H1 (cell line): ENCODE measurements around the genes RAB4A and CCSAP.

- RRBS: no CpG with 5 or more reads among the region's 56 CpGs
CAGE:
- cytosol, long polyA plus RNA: no peak
- long polyA plus RNA: no peak
- nucleus, long polyA plus RNA: no peak
Observed at GRCh38 chr1:228174273-228174912, 8.8 kb downstream of the IBA57 start.

GRCh38 chr1:228176167-228176985 lies 10.8 kb downstream of the IBA57 start:
- RRBS: no CpG with 5 or more reads among the region's 21 CpGs
CAGE:
- cytosol, long polyA plus RNA: no peak
- long polyA plus RNA: no peak
- nucleus, long polyA plus RNA: no peak

- RRBS: no CpG with 5 or more reads among the region's 3 CpGs
CAGE:
- cytosol, long polyA plus RNA: no peak
- long polyA plus RNA: no peak
- nucleus, long polyA plus RNA: no peak
Observed at GRCh38 chr1:228297721-228298147, 89.9 kb downstream of the OBSCN start.

DNA sequence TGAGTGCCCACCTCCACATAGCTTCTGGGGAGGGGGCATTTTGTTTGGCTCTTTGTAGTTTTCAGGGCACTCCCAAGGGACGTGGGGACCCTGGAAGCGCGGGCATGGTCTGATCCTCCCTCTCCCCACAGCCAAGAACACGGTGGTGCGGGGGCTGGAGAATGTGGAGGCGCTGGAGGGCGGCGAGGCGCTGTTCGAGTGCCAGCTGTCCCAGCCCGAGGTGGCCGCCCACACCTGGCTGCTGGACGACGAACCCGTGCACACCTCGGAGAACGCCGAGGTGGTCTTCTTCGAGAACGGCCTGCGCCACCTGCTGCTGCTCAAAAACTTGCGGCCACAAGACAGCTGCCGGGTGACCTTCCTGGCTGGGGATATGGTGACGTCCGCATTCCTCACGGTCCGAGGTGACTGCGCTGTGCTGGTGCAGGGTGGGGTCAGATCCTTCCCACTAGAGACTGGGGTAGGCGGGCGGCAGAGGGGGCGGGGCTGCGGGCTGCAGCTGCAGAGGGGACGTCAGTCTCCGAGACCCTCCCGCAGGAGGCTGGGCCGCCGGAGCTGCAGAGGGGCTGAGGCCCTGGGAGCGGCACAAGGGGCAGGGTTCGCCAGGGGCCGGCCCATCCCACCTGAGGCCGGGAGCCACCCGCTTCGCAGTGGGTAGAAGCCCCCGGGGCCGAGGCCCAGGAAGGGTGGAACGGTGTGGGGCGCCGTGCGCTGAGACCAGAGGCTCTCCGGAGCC lies 90.8 kb downstream of the TRIM11 start:
- RRBS: 88% methylated on average over 9 of the region's 50 CpGs
CAGE:
- cytosol, long polyA plus RNA: no peak
- long polyA plus RNA: no peak
- nucleus, long polyA plus RNA: no peak

DNA sequence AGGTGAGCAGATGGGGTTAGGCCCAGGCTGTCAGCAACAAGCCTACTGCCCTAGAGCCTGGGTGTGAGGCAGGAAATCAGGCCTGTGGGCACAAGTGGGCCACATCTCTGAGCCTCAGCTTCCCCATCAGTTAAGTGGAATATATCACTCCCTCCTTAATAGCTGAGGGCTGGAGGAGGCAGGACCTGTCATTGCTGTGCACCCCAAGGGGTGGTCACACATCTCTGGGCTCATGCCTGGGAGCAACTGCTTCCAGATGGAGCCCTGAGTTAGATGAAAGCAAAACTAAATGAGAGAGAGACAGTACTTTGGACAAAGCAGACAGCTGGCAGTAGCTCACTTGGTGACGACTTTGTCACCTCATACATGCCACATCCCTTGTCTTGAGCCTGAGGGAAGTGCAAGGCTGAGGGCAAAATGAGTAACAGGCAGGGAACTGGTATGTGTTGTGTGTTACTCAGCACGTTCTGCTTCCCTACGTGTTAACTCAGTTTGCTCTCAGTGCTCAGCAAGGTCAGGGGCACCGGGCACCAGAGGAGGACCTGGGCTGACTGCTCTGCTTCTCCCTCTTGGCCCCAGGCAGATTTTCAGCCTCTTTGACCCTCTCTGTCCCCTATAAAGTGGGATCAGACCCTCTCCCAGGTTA lies 48.3 kb downstream of the TRIM11 start:
- RRBS: no CpG with 5 or more reads among the region's 4 CpGs
CAGE:
- cytosol, long polyA plus RNA: no peak
- long polyA plus RNA: no peak
- nucleus, long polyA plus RNA: no peak

DNA sequence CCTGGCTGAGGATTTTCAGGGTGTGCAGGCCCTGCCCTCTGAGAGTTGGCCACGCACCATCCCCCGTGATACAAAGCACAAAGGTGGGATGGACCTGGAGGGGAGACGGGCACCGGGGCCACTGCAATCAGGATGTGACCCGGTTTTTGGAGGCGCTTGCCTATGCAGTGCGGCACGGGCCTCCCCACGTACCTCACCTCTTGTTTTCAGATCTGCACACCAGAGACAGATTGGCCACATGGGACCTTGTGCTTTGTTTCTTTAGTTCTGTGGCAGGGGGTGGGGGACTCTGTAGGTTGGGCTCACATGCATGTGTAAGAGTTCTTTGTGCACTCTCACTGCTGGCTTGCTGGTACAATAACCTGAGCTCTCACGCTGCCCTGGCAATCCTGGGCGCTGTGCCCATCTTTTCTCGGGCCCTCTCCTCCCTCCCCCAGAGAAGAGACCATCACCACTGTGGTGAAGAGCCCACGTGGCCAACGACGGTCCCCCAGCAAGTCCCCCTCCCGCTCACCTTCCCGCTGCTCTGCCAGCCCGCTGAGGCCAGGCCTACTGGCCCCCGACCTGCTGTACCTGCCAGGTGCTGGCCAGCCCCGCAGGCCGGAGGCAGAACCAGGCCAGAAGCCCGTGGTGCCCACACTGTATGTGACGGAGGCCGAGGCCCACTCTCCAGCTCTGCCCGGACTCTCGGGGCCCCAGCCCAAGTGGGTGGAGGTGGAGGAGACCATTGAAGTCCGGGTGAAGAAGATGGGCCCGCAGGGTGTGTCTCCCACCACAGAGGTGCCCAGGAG lies 47.3 kb downstream of the TRIM11 start:
- RRBS: 91% methylated on average over 8 of the region's 28 CpGs
CAGE:
- cytosol, long polyA plus RNA: no peak
- long polyA plus RNA: no peak
- nucleus, long polyA plus RNA: no peak

DNA sequence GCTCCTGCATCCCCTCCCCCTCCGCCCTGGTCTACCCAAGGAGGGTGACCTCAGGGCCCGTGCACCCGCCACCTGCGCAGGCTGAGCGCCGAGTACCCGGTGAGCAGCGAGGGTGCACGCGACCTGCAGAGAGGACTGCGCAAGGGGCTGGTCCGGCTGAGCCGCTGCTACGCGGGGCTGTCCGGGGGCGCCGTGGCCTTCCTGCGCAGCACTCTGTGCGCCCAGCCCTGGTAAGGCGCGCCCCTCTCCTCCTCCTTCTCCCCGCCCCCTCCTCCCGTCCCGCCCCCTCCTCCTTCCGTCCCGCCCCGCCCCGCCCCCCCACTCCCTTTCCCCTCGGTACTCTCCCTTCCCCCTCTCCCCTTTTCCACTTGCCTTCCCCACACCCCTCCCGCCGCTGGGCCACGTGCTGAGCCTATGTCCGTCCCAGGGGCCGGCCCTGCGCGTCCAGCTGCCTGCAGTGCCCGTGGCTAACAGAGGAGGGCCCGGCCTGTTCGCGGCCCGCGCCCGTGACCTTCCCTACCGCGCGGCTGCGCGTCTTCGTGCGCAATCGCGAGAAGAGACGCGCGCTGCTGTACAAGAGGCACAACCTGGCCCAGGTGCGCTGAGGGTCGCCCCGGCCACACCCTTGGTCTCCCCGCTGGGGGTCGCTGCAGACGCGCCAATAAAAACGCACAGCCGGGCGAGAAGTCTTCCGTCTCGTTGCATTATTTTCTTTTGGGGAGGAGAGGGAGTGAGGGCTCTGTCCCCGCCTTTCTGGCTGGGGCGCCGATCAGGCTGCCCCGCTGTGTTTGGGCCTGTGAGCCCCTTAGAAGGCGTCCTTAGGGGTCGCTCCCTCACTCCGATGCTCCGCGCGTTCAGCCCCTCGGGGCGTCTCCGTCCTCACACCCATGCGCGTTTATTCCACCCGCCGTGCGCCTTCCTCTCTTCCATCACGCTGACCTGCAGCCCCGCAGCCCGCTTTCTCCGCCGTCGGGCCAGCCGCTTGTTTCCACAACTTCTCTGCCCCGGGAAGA lies 28.1 kb downstream of the TRIM11 start:
- RRBS: 2% methylated on average over 18 of the region's 94 CpGs
CAGE:
- cytosol, long polyA plus RNA: no peak
- long polyA plus RNA: no peak
- nucleus, long polyA plus RNA: no peak

DNA sequence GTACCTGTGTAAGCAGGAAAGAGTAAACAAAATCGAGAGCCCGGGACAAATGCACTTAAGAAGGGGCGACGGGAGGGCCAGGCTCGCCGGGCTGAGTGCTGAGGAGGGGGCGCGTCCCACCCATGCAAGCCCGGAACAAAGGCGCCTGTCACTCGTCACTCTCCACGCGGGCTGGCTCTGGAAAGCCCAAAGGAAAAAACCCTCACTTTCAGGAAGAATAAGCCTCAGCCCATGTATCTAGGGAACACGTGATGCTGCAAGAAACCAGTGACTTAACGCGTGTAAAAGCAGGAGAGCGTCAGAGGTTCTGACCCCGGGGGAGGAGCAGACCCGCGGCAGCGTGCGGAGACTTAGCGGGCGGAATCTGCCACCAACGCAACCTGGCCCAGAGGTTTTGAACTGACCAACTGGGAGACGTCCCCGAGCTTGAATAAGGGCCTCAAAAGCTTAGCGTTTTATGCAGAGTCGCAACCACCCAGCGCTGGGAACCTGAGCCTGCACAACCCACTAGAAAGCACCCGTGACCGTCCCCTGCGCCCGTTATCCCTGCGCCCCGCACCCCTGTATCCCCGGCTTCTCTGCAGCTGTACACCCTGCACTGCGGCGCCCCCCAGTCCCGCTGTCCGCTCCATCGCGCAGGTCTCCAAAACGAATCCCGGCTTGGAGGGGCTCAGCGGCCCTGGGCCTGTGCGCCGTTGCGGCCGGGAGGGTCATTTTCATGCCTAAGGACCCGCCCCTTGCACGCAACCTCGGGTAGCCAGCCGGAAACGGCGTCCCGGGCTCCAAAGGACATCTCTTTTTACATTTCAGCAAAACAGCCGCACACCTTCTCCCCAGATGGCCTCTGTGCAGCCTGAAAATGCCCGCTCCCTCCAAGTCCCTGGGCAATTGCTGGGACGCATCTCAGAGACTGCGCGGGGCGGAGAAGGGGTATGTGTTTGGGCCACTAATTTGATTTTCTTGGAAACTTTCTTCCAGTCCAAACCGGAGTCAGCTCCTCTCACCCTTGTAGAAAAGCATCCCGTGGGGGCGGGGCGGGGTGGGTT lies 11.7 kb downstream of the H2AC25 start:
- RRBS: 2% methylated on average over 24 of the region's 67 CpGs
CAGE:
- cytosol, long polyA plus RNA: no peak
- long polyA plus RNA: no peak
- nucleus, long polyA plus RNA: no peak

DNA sequence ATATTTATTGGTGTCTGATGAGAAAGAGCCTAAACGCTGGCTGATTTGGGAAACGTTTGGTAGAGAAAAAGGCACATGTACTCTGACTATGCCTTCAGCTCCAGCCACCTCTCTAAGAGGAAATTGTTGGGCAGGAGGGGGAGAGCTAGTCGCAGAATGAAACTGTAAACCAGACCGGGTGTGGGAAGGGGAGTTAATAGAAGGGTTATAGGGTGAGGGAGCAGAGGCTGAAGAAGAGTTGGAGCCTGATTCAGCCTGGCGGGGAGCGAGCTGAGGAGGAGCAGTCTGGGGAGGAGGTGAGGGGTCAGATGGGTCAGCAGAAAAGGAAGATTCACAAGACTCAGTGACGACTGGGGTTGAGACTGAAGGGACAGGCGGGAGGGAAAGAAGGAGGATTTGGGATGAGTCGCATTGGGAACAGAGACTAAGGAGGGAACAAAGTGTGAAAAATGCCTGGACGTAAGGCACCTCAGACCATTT lies 54.1 kb upstream of the RHOU start:
- RRBS: no CpG with 5 or more reads among the region's 10 CpGs
CAGE:
- cytosol, long polyA plus RNA: no peak
- long polyA plus RNA: no peak
- nucleus, long polyA plus RNA: no peak

DNA sequence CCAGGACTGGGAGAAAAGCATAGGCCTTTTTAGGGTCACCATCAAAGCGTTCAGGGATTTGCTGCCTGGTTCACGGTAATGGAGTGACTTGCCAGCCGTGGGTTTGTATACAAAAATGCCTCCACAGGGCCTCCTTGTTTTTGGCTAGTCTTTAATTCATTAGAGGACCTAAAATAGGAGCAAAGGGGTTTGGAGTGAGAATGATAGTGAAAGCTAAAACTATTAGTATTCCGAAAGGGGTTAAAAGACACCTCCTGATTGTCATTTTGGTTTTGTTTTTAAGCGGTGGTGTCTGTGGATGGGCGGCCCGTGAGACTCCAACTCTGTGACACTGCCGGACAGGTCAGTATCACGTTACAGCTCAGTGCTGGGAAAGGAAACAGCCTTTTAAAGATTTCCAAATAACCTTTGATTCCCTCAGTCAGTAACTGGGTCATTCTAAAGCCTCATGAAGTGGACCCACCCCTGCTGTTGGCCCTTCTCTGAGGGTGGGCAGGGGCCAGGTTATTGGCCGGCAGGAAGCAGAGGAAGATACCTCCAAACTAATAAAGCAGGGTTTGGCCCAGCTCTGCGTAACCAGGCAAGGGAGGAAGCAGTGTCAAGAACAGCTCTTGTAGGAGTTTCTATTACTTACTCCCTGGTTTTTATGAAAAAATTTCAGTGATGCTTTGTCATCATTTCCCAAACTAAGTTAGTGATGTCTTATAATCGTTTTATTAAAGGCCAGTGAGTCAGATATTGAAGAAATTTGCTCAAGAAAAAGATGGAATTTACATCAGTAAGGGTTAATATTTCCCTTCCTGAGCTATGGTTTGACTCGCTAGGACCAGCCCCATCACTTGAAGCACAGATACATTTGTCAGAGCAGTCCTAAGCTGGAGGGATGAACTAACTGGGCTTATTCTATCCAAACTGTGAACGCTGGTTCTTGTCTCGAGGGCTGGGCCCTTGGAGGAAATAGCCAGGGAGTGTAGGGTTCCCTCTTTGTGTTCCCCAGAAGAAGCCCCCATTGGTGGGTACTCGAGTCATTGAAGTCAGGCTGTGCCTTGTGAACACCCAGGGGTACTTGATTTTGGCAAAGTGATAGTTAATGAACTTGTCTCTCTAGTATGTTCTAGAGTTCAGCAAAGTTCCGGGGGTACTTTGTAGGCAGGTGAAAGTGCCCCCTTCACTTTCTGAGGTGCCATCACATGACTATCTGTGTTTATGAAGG lies 2.5 kb downstream of the RHOU start:
- RRBS: no CpG with 5 or more reads among the region's 17 CpGs
CAGE:
- cytosol, long polyA plus RNA: no peak
- long polyA plus RNA: no peak
- nucleus, long polyA plus RNA: no peak

DNA sequence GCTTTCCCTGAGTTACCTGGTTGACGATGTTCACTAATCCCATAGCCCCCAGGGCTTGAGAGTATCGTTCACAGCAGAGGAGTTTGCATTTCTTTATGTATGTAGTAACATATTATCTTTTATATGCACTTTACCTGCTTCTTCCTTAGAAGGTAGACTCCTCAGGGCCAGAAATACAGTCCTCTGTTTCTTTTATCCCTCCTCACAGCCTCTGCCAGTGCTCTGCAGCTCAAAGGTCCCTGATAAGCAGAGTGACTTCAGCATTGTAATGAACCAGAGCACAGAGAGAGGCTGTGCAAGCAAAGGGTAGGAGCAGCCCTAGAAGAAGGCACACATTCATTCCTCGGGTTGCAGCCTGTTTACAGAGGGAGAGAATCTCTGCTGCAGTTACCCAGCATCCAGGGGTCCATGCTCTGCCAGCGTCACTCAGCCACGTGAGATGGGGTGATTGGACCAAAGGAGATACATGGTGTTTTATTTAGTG lies 101.1 kb downstream of the RHOU start:
- RRBS: no CpG with 5 or more reads among the region's 5 CpGs
CAGE:
- cytosol, long polyA plus RNA: no peak
- long polyA plus RNA: no peak
- nucleus, long polyA plus RNA: no peak

- RRBS: no CpG with 5 or more reads among the region's 9 CpGs
CAGE:
- cytosol, long polyA plus RNA: no peak
- long polyA plus RNA: no peak
- nucleus, long polyA plus RNA: no peak
Observed at GRCh38 chr1:228851940-228852566, 116.8 kb downstream of the RHOU start.

DNA sequence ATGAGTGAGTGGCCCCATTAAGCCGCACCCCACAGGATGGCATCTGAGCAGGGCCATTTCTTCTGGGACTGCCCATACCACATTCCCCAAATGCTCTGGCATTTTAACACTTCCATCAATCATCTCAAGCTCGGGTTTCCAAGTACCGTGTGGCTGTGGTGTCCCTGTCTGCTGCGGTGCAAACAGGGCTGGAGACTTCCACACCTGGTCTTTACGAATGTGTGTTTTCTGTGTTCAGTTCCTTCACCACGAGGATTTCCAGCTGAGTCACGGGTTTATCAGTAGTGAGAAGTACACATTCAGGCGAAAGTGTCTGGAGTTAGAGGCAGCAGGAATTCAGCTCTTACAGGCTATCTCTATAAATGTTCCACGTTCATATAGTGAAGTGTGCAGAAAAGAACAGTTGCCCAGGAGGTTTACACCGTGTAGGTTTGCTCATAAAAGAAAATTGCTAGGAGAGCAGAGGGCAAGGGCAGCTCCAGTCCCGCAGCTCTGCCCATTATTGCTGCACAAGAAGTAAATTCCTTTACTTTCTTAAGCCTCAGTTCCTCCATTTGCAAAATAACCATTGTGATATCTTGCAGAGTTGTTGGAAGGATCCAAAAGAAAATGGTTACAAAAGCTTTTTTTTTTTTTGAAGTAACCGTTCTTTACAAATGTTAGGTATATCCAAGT lies 195.4 kb downstream of the RHOU start:
- RRBS: no CpG with 5 or more reads among the region's 12 CpGs
CAGE:
- cytosol, long polyA plus RNA: no peak
- long polyA plus RNA: no peak
- nucleus, long polyA plus RNA: no peak

DNA sequence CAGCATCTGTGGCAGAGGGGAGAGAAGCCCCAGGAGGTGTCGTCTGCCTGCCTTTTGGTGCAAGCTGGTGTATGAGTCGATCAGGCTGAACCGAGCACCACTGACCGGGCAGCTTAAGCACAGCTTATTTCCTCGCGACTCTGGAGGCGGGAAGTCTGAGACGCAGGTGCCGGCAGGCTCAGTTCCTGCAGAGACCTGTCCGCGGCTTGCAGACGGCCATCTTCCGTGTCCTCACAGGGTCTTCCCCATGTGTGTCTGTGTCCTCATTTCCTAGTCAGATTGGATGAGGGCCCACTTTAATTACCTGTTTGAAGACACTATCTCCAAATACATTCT lies 123.7 kb upstream of the RAB4A start:
- RRBS: 79% methylated on average over 6 of the region's 13 CpGs
CAGE:
- cytosol, long polyA plus RNA: no peak
- long polyA plus RNA: no peak
- nucleus, long polyA plus RNA: no peak

DNA sequence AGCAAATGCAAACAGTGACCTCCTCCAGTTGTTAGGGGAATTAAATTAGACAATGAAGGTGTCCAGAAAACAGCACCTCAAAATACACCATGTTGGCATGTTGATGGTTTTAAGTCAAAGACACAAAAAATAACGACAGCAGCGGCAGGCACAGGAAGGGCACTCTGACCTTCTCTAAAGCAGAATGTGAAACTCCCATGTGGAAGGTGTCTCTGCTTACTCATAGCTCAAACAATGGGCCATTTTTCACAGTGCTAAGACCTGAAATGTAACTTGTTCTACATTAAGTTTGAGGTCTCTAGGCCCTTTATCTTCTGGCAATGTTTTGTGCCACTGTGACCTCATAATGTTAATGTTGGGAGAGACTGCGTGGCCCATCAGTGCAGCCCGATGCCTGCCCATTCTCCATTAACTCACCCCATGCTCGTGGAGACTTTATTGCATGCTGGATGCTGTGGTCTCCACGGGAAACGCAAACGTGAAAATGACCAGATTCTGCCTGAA lies 105.5 kb upstream of the RAB4A start:
- RRBS: no CpG with 5 or more reads among the region's 8 CpGs
CAGE:
- cytosol, long polyA plus RNA: no peak
- long polyA plus RNA: no peak
- nucleus, long polyA plus RNA: no peak

DNA sequence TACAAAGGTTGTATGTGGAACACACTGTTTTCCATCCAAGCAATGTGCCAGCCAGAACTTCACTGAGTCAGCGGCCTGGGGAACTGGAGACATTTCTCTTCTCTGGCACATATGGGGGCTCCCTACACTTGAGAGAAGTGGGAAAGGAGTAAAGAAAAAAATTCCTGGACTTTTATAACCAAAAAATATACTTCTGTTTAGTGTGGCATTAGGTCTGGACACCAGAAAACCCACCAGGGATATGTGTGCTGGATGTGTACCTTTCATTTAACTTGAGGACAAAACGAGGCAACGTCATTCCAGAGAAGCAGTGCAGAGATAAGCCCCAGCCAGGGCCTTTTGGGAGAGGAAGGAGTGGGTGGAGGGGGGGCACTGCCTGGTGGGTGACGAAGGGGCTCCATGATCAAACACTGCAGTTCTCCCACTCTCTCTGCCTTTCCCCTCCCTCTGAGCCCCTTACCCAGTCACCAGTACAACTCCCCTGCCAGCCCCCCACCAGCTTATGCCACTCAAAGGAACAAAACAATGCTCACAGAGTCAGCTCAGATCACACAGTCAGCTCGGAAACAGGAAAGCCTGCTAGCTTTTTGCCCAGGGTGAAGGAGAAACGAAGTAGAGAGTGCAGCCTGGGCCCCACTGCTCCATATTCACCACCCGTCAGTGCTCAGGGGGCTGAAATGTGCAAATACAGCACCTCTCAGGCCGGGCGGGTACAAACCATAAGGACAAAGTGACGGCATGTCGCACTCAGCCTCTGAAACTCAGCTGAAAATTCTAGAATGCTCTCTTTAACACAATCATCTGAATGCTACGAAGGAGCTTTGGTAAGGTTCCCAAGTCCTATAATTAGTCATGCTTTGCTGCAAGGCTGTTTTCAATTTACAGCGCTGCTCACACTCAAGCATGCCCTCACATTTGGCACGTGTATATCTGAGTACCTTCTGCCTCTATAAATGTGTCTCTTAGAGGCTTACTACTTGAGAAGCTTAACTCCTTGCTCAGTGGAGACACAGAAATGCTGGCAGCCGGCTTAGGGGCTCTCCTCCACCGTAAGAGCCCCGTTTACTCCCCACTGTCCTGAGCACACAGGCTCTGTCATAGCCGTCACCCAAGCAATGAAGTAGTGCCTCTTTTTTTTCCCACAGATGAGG lies 65.9 kb upstream of the RAB4A start:
- RRBS: no CpG with 5 or more reads among the region's 18 CpGs
CAGE:
- cytosol, long polyA plus RNA: no peak
- long polyA plus RNA: no peak
- nucleus, long polyA plus RNA: no peak

DNA sequence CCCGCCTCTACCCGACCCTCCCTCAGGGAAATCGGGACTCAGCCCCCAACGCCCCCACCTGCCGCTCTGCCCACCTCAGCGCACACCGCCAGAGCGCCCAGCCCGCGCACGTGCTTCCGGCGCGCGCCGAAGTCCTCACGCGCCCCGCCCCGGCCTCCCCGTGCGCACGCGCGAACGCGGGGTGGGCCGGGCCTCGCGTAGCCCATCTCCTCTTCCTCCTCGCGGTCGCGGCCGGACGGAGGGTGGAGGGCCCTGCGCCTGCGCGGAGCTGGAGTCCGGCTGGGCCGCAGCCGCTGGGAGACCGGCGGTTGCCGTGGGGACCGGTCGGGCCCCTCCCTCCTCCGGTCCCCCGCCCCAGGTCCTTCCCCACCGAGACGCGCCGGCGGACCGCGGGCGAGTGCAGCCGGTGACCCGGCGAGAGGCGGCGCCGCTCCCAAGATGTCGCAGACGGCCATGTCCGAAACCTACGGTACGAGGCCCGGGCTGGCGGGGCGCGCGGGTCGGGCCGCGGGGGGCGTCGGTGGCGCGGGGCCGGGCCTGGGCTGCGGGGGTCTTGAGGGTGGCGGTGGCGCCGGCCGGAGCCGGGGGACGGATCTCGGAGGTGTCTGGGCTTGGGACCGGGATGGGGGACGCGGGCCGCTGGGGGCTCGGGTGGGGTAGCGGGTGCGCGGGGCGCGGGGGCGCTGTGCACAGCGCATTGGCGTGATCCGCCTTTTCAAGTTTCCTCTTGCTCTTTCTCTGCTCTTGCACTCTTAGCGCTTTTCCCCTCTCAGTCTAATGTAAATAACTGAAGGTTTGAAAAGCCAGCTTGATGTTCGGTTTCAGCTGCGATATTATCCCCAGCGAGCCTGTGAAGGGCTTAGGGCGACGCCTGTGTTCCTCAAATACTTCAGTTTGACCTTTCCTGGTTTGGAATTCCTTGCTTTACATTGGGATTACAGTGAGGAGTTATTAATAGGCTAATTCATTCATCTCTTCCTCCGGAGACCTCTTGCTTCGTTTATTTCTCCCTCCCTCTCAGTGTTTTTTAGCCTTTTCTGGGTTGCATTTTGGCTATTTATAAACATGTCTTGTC lies at the start of gene RAB4A:
TSS of gene RAB4A (plus strand) at position 210 of the 1,075 bp plus-strand sequence.
- RRBS: 2% methylated on average over 53 of the region's 111 CpGs
CAGE:
- cytosol, long polyA plus RNA: no peak
- long polyA plus RNA: no peak
- nucleus, long polyA plus RNA: start-site peak on the minus strand centred at position 99 of the sequence, 24 bp wide, 40 reads

DNA sequence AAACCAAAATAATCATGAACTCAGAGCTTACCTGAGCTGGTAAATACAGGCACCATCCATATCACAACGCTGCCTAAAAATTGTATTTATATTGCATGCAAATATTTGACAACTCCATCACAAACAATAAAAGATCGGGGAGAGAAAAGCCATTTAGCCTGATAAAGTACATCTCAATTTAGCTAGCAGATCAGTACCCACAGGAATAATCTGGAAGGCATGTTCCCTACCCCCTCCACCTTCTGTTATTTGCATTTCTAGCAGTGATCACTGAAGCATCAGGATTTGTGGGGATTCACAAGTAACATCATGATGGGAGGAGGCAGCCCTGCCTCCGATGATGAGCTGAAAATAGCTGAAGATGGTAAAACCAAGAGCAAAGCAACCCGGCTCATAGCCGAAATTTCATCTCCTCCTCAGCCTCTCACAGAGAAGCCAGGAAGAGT lies 2.5 kb downstream of the CCSAP start:
- RRBS: no CpG with 5 or more reads among the region's 5 CpGs
CAGE:
- cytosol, long polyA plus RNA: no peak
- long polyA plus RNA: no peak
- nucleus, long polyA plus RNA: no peak

DNA sequence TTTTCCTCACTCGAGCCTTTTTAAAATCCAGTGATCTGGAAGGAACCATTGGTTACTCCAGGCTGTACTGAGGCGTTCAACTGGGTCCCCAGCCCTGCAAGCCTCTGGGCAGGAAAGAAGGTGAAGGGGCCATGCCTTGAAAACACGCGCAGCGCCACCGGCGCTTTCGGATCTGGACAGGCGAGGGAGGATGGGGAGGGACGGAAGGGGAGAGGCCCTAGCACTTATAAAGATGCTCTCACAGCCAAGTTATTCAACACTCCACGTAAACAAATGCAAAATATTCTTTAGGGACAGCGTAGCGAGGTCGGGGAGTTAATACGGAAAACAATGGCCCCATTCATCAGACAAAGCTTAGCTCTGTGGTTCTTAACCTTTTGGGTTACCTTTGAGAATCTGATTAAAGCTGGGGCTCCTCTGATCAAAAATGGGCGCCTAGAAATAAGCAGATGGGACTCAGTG lies 1.5 kb downstream of the CCSAP start:
- RRBS: no CpG with 5 or more reads among the region's 16 CpGs
CAGE:
- cytosol, long polyA plus RNA: no peak
- long polyA plus RNA: no peak
- nucleus, long polyA plus RNA: no peak

DNA sequence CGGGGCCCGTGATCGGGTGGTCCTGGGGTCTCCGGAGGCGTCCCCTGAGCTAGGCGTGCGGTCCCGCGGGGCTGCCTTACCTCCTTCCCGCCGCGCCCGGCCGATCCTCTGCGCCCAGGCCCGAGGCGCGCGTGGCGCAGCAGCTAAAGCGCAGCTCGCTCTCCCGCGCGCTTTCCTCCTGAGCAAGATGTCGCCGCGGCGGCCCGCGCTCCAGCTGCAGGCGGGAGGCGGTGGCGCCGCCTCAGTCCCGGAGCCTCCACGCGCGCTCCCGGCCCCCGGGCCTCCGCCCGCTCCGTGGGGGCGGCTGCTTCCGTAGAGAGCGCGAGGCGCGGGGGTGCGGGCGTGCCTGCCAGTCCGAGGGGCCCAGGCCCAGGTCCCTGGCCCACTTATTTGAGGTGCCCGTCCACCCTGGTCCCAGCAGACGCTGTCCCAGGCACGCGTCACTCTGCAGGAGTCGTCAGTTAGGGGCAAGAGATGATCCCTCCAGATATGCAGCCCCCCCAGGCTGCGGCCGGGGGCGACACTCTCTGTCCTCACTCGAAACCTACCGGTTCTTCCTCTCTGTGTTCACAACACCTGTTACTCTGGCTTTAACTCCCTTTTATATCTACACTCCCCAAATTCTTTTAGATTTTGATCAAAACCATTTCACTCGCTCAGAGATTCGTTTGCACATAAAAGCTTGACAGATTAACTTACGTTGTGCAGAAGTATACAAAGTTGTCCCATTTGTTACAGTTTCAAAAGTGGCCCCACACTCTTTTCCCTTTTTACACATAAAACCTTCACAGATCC lies at the start of gene CCSAP:
TSS of gene CCSAP (minus strand) at position 216 of the 795 bp plus-strand sequence.
- RRBS: 2% methylated on average over 13 of the region's 66 CpGs
CAGE:
- cytosol, long polyA plus RNA: no peak
- long polyA plus RNA: no peak
- nucleus, long polyA plus RNA: start-site peak on the minus strand centred at position 420 of the sequence, 73 bp wide, 5 reads